OVCAR3 (cell line): Measurements from ENCODE around the genes MFGE8 and PEX11A.

- RRBS, result no CpG with 5 or more reads among the region's 67 CpGs
These were observed at the start of gene MFGE8 for GRCh38 chr15:88912935-88913662. TSS of gene MFGE8 (minus strand) at chr15:88913379.

DNA sequence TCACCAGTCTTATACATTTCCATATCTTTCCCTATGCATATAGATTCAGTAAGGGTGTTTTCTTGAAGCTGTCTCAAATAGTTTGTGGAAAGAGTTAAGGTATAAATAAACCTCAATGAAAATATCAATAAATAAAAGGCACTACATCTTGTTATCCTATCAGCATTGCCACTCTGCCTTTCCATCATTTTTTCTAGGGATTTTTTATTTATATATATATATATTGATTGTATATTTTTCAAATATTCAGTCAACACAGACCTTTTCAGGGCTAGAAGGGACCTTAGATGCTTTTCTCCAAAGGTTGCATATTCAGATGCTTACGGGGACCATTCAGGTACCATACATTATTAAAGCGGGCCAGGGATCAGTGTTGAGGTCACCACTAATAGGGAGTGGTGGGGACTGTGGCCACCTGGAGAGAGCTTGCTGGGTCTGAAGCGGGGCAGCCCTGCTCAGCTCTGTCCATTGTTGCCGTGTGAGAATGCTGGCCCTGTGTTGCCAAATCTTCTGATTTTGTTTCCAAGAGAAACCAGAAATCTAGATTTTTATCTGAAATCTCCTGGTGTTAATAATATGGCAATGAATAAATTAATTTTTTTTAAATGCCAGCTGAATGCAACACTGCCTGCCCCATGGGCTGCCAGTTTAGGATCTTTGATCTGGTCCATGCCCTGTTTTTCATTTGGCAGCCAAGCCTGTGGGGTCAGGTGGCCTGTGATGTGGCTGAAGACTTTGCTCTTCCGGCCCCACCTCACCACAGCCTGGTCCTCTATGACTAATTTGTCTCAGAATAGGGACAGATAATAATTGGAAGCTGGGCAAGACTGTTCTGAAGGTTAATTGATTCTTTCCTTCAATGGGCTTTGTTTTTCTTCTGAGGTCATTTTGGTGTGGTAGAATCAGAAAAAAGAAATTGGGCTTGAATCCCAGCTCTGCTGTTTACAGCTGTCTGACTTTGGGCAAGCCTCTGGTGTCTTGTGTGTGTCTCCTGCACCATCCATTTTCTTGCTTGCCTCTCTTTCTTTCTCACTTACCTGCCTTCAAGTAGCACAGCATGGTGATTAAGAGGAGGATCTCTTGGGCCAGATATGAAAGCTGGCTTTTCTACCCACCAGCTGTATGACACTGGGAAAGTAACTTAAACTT is 23.9 kb downstream of the ABHD2 start:
- RRBS, result no CpG with 5 or more reads among the region's 5 CpGs

GRCh38 chr15:89122426-89122753 is 34.1 kb downstream of the ABHD2 start:
- RRBS, result no CpG with 5 or more reads among the region's 4 CpGs

GRCh38 chr15:89127059-89127639 is 38.9 kb downstream of the ABHD2 start:
- RRBS, result no CpG with 5 or more reads among the region's 3 CpGs

GRCh38 chr15:89178215-89178695 is 43.1 kb downstream of the RLBP1 start:
- RRBS, result 86% methylated on average over 2 of the region's 9 CpGs

- RRBS, result 5% methylated on average over 29 of the region's 58 CpGs
These were observed 65.4 kb upstream of the POLG start for GRCh38 chr15:89399863-89400492.

DNA sequence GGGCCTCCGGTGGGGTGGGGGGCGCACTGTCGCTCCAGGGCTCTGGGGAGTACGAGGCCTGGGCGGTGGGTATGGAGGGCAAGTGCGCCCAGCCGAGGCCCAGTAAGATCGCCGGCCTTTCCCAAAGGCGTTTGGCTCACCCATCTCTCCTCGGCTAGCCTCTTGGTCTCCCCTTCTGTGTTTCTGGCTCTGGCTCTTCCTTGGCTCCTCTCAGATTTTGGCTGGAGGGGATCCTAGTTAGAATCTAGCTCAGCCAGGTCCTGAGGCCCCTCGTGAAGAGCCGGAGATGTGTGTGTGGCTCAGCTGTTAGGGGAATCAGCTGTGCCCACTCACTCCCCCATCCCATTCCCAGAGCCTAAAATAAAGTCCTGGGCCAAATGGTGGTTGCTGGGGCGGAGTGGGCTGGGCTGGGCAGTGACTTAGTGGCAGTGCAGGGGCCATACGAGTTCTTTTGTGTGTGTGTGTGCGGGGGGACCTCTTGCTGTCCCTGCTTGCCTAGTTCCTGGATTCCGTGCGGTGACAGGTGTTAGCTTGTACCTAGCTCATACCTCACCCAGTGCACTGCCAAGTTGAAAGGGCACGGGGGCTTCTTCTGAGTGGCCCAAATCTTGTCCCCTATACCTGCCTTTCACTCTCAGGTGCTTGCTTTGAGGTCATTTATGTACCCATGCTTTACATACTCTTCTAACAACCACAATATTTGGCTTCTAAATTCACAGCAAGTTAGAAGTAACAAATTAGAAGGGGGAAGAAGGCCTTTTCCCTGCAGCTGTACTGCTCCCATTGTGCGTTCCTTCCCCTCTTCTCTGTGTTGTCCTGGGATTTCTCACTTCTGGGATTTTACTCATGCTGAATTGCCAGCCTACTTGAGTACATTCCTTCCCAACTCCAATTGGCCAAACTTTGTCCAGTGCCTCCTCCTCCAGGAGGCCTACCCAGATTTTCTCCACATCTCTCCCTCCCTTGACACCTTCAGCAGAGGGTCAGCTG is 66.2 kb upstream of the POLG start:
- RRBS, result 44% methylated on average over 7 of the region's 20 CpGs

DNA sequence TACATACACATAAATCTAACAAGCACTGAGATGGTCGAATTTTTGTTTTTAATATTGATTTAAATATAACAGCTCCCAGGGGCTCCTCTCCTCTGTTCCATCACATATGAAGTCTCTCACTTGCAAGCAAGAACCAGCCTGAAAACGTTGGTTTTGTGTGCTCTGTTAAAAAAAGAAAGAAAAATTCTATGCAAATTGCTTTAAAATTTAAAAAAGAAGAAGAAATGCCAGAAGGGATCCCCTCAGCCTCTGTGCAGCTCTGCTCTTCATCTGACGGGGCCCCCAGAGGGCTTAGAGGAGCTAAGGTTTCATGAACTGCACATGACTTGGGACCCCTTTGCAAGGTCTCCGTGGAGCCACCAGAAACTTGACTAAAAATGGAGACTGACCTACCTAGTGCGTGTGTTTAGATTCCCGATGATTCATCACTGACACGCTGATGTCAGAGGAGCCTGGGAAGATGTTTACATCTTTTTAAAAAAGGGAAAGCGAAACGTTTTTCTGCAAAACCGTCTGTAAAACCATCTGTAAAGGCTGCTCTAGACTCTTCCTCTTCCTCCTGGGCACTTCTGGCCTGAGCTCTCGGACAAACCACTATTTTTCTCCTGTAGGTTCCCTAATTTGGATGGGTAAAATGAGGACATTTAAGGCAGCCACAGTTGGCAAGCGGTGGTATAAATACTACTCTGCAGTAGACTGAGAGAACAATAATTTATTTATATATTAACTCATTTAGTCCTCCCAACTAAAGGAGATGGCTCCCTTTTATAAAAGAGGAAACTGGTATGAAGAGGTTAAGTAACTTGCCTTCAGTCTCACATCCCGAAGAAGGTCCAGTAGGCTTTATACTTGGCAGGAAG is 67.2 kb upstream of the POLG start:
- RRBS, result no CpG with 5 or more reads among the region's 13 CpGs

DNA sequence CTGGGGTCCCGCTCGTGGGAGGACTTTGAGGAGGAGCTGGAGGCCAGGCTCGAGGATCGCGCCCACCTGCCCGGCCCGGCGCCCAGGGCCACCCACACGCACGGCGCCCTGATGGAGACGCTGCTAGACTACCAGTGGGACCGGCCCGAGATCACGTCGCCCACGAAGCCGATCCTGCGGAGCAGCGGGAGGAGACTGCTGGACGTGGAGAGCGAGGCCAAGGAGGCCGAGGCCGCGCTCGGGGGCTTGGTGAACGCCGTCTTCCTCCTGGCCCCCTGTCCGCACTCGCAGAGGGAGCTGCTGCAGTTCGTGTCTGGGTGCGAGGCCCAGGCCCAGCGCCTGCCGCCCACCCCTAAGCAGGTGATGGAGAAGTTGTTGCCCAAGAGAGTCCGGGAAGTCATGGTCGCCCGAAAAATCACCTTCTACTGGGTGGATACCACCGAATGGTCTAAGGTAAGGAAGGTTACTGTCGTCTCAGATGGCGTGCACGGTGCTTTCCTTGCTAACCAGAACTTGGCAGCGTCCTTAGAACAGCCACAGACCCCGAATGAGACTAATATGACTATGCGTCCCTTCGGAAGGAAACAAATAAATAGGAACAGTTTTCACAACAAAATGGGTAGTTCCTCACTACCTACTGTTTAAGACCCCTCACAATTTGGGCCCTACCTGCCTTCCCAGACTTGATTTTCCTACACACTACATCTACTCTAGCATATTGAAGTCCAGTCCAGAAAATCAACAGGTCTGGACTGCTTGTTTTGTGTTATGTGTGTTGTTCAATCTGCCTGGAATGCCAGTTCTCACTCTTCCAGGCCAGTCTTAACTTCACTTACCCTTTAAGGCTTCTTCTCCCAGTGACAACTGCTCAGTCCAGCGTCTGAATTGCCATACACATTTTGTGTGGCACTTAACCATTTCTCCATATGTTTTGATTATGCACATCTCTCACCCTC is 797 bp downstream of the TICRR start:
- RRBS, result 7% methylated on average over 7 of the region's 46 CpGs

DNA sequence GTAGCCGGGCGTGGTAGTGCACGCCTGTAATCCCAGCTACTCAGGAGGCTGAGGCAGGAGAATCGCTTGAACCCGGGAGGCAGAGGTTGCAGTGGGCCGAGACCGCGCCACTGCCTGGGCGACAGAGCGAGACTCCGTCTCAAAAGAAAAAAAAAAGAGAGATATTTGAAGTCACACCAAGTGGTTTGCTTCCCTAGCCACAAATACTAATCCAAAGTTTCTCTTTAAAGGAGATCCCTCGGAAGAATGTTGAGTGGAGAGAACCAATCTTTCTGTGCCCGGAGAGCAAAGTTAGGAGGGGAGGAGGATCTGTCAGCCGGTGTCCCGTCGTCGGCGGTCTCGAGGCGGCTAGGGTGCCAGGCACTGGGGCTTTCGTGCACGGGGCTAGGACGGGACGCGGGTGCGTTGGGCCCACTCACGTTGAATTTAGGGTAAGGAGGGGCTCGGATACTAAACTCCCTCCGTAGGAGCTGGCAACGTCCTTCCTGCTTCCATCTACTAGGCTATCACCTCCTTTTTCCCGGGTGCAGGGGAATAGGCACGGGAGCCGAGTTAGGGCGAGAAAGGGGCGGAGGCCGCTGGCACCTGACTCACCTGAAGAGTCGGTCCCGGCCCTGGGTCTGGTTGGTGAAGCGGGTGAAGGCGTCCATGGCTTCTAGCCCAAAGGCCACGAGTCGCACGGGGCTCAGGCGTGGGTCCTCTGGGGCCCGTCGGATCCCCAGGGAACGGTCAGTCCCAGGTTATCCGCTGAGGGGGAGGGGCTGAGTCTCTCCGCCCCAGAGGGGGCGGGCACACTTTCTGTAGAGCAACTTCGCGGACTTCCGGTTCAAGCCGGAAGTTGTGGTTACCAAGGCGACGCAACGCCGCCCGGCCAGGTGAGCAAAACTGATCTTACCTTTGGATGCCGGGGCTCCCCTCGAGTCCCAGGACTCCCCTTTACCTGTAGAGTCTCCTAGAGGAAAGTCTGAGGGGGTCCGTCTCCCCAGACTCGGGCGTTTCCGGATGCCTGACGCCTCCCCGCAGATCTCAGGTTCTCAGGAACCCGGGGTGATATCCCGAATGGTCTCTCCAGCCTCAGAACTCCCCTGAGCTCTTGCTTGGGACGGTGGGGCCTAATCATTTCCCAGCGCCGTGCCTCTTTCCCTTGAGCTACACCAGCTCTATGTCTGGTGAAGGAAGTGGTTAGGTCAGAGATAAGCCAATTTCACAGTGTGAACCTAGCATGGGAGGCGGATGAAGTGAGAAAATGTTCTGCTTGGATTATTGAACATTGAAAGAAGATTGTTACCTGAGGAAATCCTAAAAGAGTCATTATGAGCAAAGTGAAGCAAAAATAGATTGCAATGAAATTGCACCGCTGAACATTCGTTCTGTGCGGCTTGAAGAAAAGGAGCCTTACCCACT is at the start of gene PEX11A:
TSS of gene PEX11A (minus strand) at position 772 of the 1,404 bp plus-strand sequence.
- RRBS, result 4% methylated on average over 17 of the region's 76 CpGs

- RRBS, result no CpG with 5 or more reads among the region's 6 CpGs
These were observed 14.9 kb upstream of the ANPEP start for GRCh38 chr15:89829602-89830001.

GRCh38 chr15:89865158-89865701 is 28.6 kb downstream of the AP3S2 start:
- RRBS, result no CpG with 5 or more reads among the region's 2 CpGs

GRCh38 chr15:89998963-89999500 is 2.1 kb upstream of the ZNF710 start:
- RRBS, result no CpG with 5 or more reads among the region's 10 CpGs

DNA sequence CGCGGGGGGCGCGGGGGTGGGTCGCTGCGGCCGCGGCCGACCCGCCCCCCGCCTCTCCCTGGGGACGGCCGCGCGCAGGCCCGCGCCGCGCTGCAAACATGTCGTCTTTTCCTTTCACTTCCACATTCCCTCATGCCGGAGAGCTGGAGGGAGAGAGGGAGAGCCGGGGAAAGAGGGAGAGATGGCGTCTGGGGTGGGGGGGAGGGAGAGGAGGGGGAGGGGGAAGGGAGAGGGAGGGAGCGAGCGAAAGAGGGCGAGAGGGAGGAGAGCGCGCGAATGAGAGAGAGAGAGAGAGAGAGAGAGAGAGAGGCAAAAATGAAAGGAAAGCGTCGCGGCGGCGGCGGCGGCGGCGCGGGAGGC is 545 bp downstream of the ZNF710 start:
- RRBS, result no CpG with 5 or more reads among the region's 39 CpGs

GRCh38 chr15:90015791-90016192 is 14.7 kb downstream of the ZNF710 start:
- RRBS, result no CpG with 5 or more reads among the region's 8 CpGs

DNA sequence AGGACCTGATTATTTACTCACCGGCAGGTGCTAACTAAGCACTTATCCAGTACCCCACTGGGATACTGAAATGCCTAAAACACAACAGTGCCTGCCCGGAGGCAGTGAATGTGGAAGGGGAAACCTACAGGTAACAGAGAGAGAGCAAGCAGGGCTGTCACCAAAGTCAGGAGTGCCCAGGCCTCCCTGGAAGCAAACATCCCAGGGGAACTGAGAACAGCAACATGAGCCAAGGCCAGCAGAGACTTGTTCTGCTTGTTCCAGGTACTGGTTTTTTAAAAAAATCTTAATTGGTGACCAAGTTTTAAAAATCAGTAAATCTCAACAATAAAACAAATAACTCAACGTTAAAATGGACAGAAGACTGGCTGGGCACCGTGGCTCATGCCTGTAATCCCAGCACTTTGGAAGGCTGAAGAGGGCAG is 6.6 kb downstream of the IDH2 start:
- RRBS, result 100% methylated on average over 2 of the region's 4 CpGs

DNA sequence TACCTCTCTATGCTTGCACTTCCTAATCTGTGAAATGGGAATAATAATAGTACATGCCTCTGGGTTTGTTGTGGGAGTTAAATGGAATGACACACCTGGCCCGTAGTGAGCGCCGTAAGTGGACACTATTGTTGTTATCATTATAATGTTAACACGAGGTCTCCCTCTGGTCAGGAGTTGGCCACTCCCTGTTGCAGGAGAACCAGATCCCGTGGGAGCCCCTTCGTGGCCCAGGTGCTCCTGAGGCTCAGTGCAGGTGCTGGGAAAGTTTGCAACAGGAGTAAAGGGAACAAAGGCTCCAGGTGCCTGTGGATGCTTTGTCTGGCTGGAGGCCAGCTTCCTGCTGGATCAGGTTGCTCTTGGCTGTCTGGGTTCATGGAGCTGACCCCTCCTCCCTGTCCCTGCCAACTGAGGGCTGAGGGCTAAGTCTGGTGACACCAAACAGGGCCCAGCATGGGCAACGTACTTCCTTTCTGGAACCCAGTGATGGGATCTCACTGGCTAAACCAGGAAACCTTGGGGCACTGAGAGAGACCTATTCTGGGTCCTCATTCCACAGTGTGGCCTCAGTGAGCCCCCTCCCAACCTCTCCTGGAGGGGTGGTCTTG is 40.0 kb upstream of the SEMA4B start:
- RRBS, result no CpG with 5 or more reads among the region's 7 CpGs

GRCh38 chr15:90209624-90210389 is 8.7 kb downstream of the SEMA4B start:
- RRBS, result 100% methylated on average over 1 of the region's 15 CpGs

- RRBS, result no CpG with 5 or more reads among the region's 21 CpGs
These were observed 12.3 kb downstream of the SEMA4B start for GRCh38 chr15:90213143-90214138.

DNA sequence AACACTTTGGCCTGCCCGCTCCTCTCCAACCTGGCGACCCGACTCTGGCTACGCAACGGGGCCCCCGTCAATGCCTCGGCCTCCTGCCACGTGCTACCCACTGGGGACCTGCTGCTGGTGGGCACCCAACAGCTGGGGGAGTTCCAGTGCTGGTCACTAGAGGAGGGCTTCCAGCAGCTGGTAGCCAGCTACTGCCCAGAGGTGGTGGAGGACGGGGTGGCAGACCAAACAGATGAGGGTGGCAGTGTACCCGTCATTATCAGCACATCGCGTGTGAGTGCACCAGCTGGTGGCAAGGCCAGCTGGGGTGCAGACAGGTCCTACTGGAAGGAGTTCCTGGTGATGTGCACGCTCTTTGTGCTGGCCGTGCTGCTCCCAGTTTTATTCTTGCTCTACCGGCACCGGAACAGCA is 5.8 kb downstream of the CIB1 start:
- RRBS, result no CpG with 5 or more reads among the region's 16 CpGs